Mammary epithelial cell (primary cell): Measurements from ENCODE around the genes MLIP, COL21A1 and PTP4A1.

DNA sequence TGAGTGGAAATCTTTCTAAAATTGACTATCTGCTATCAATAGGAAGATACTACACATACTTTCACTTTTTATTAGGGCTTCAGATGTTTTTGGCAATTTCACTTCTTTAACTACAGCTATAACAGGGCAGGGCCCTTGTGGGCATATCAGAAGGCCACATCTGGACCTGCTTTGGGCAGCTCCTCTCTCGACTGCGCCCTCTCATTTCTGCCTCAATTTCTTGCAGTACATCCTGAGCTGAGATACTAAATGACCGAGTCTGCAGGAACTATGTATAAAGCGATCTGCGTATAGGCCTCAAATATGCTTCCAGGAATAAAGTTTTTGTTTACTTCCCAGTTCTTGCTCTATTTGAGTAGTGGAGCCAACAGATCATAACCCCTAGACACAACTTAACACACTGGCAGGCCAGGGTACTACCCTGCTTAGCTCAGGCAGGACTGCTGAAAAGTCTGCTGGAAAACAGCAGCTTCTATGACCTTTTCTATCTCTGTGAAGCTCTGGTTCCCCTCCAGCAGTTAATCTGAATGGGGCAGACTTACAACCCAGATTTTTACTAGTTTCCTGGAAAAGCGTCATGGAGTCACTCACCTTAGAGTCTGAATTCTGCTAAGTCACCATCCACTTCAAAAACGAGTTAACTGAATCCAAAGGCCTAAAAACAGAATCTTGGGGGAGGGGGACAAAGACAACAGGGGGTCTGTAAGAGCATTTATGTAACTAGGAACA, 12.6 kb downstream of the GCLC start:
- CAGE, long polyA plus RNA, result no peak
- RRBS, result no CpG with 5 or more reads among the region's 7 CpGs

GRCh38 chr6:54067306-54067674, 44.0 kb upstream of the MLIP start:
- CAGE, long polyA plus RNA, result no peak
- RRBS, result no CpG with 5 or more reads among the region's 1 CpG

DNA sequence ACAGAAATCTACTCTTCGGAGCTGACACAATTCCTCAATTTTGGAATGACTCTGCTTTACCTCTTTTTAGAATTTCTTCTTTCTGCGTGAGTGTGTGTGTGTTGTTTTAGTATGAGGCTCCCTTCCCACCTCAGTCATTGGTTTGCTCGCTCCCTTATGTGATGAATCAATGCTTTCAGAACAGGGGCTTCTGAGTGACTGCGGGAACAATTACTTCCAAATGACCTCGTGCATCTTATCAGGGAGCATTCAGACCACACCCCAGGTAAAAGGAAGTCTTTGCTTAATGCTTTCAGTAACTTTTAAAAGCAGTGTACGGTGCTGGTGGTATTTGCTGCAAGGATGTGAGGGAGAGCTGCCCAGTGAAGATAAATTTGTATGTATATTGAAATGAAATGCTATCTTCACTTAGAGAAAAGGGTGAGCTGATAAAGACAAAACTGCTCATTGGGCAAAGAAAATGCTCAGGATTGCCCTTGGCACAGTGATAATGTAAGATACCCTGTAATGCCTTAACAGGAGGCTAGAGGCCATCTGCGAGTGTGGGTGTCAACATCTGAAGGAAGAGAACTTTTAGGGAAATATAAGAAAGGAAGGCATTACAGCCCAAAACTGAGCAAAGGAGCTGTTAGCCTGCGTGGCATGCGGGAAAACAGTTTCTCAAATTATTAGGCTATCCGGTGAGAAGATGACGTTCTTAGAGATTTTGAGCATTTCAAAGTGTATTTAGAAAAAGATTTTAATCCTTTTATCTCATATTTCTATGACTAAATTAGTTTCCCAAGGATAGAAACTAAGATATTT, at the start of gene MLIP:
Gene MLIP, plus strand, starts transcription at position 133 of the 804 bp plus-strand sequence.
- CAGE, long polyA plus RNA, result no peak
- RRBS, result no CpG with 5 or more reads among the region's 11 CpGs

DNA sequence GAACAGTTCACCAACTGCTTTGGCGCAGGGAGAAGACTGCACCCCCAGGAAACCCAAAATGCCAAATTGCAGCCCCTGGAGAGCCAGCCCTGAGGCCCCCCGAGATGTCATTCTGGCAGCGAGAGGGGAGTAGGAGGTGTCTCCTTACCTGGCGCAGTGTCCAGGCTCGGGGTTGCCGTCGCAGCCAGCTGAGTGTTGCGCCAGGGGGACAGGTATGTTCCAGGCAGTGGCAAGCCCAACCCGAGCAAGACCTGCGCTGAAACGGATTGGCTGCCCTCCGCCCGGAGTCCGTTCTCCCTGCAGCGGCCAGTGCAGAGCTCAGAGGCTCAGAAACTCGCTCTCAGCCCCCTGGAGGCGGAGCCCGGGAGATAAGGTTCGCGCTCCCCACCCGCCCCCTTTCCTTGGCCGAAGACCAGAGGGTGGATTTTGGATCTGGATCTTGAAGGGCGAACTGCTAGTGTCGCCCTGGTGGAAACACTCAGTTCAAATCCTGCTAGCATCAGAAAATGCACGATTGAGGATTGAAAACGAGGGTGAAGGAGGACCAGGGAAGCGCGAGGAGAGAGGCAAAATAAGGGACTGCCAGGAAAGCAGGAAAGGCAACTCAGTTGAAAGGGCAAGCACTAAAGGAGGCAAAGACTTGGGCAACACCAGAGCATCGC, at the start of gene COL21A1:
Gene COL21A1, minus strand, starts transcription at position 342 of the 662 bp plus-strand sequence.
- CAGE, long polyA plus RNA, result no peak
- RRBS, result 16% methylated on average over 6 of the region's 29 CpGs

- CAGE, long polyA plus RNA, result no peak
- RRBS, result no CpG with 5 or more reads among the region's 3 CpGs
These were observed 294.4 kb upstream of the COL21A1 start for GRCh38 chr6:56541707-56542280.

DNA sequence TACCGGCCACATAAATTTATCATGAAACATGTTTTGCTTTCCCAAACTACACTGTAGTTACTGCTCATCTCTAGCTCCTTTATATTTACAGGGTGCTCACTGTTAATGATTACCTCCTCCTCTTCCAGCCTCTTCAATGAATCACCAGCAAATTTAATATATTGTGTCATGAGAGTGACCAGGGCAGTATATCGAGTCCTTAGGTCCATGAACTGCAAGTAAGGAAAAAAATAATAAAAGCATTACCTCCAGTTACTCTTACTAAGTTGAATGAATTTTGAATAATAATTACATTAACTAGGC, 330.3 kb downstream of the DST start:
- CAGE, long polyA plus RNA, result no peak
- RRBS, result no CpG with 5 or more reads among the region's 2 CpGs

DNA sequence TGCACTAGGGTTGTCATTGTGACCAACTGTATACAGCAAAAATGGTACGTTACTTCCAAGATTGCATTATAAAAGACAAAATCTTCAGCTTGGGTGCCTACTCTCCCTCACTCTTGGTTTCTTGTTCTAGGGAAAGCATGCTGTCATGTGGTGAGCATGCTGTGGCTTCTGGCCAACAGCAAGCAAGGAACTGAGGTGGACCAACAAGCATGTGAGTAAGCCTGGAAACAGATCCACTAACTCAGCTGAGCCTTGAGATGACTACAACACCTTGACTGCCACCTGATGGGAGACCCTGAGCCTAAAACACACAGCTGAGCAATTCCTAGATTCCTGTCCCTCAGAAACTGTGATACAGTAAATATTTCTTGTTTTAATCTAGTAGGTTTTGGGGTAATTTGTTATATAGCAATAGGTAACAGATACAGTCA, 181.8 kb downstream of the DST start:
- CAGE, long polyA plus RNA, result no peak
- RRBS, result no CpG with 5 or more reads among the region's 1 CpG

DNA sequence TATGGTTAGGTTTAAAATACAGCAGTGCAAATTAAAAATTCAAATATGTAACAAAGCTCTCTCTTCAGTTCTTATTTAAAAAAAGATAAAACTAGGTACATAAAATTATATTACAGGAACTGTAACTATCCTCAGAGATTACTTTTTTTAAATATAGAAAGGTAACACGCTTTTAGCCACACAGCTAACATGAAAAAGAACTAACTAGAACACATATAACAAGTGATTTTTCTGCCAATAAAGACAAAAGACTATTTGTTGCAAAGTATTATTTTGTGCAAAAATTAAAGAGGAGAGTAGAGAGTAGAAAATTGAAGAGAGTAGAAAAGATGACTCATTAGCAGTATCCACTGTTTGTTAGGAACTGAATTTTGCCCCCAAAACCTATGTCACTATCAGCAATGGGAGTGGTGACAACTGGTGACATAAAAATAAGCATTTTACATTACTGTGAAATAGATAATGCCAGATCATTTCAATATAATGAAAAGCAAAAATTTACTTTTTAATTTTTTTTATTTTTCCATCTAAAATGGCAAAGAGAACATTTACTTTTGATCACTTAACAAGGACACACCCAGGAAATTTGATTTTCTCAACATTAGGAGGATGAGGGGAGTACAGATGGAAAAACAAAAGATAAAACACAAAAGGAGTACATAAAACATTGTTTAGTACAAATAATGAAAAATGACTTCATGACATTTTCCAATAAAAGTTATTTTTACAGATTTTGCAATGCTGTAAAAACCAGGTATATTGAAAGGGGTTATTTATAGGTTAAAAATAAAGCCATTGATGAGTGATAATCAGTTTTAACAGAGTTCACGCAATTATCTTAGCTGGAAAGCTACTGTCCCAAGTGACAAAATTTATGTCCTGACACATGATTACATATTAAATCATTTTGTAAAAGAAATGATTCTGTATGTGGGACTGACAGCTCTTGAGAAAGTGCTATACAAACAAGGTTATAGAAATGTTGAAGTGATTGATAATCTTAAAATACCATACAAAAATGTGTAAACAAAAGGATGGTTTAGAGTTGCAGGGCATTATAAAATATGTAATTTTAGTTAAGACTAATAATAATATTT, 16.5 kb downstream of the BAG2 start:
- CAGE, long polyA plus RNA, result no peak
- RRBS, result no CpG with 5 or more reads among the region's 2 CpGs

GRCh38 chr6:57210123-57210530, 12.0 kb downstream of the RAB23 start:
- CAGE, long polyA plus RNA, result no peak
- RRBS, result no CpG with 5 or more reads among the region's 4 CpGs

DNA sequence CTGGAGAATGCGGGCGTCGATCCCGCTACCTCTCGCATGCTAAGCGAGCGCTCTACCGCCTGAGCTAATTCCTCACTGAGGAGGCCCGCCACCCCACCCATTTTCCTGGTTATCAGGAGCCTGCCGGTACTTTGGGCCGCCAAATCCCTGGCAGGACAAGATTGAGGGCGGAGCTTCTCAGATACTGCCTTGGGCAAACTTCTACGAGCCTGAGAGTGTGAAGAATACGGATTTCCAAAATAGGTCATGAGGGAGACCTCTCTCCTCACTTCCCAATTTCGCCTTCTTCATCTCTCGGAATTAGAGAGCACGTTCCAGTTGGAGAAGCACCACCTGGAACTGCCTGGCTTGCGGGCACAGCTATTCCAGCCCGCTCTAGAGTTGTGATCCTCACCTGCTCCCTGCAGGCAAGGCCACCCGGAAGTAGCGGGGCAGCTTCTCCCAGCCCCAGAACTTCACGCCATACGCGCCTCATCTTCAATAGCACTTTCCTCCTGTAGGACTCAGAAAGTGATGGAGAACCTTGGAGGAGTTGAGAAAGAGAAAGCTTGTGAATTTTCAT, 496.1 kb downstream of the PRIM2 start:
- CAGE, long polyA plus RNA, result no peak
- RRBS, result no CpG with 5 or more reads among the region's 24 CpGs

DNA sequence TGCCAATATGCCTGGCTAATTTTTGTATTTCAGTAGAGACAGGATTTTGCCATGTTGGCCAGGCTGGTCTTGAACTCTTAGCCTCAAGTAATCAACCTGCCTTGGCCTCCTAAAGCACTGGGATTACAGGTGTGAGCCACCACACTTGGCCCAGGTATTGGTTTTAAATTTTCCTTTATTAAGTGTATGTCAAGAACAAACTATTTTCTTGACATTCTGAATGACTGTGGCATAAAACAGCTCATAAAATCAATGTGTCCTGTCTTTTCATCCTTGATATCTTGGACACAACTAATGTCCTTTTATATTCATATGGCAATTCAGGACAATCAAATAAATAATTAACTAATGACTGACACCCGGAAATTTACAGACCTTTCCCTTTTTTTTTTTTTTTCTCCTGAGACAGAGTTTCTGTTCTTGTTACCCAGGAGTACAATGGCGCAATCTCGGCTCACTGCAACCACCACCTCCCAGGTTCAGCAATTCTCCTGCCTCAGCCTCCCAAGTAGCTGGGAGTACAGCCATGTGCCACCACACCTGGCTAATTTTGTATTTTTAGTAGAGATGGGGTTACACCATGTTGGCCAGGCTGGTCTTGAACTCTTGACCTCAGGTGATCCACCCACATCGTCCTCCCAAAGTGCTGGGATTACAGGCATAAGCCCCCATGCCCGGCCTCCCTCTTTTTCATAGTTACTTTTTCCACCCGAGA, 107.0 kb upstream of the LGSN start:
- CAGE, long polyA plus RNA, result no peak
- RRBS, result no CpG with 5 or more reads among the region's 6 CpGs

DNA sequence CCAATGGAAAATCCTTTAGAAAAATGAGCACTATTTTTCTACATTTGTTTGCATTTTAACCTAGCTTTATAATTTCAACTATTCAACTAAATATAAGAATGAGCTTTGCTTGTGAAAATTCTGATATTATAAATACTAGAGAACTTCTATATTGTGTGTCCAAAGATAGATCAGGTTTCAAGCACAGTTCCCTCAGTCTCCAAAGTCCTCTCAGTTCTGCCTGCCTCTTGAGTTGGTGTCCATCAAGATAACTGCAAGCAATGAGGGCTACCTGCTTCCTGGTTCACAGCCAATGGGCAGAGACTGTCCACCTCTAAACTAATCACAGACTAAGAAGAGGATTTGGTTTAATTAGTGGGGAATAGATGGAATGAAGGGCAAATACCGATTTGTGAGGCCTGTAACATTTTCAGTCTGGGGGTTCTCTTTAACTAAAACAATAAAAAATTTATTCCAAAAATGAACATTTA, 41.3 kb upstream of the PTP4A1 start:
- CAGE, long polyA plus RNA, result no peak
- RRBS, result no CpG with 5 or more reads among the region's 1 CpG

GRCh38 chr6:63571269-63572407, 642 bp upstream of the PTP4A1 start:
- CAGE, long polyA plus RNA, result no peak
- RRBS, result under 1% methylated on average over 5 of the region's 53 CpGs

GRCh38 chr6:63572408-63572639, at the start of gene PTP4A1:
PTP4A1 (plus strand) TSS chr6:63572480.
- CAGE, long polyA plus RNA, result no peak
- RRBS, result under 1% methylated on average over 14 of the region's 30 CpGs

DNA sequence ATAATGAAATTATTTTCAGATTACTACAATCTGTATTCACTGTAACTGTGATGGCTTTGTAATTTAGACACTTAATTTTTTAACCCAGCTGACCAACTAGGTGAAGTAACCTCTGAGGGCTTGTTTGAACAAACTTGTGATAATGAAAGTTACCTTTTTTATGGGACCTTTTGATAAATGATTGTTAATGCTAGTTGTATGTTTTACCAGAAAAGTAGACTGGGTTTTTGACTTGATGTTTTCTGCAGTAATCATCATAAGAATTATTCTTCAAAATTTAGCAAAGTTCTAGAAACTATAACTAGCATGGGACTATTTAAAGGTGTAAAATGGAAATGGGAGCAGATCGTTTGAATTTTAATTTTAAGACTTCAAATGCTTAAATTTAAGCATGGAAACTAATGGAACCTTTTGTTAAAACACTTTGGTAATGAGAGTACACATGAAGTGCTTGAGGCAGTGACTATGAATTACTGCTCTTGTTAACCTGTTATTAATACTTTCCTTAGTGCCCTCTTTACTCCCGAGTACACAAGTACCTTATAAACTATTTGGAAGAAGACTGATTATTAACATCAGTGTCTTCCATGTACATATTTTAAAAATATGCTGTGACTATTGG, 2.7 kb downstream of the PTP4A1 start:
- CAGE, long polyA plus RNA, result no peak
- RRBS, result no CpG with 5 or more reads among the region's 2 CpGs

DNA sequence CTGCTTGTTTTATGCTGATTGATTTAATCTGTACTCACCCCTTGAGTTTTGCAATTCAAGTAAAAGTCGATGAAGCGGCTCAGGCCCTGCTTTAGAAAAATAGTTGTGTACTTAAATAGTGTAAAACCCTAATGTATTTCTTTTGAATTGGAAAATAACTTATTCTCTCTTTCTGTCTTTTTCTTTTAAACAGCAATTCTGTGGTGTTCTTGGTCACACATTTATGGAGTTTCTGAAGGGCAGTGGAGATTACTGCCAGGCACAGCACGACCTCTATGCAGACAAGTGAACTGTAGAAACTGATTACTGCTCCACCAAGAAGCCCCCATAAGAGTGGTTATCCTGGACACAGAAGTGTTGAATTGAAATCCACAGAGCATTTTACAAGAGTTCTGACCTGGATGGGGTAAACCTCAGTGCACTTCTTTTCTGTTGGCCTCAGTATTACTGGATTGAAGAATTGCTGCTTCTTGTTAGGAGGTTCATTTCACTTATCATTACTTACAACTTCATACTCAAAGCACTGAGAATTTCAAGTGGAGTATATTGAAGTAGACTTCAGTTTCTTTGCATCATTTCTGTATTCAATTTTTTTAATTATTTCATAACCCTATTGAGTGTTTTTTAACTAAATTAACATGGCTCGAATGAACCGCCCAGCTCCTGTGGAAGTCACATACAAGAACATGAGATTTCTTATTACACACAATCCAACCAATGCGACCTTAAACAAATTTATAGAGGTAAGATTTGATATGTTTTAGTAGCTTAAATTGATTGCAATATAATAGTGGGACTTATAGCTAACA, 4.2 kb downstream of the PTP4A1 start:
- CAGE, long polyA plus RNA, result no peak
- RRBS, result no CpG with 5 or more reads among the region's 6 CpGs

GRCh38 chr6:63581616-63582849, 9.8 kb downstream of the PTP4A1 start:
- CAGE, long polyA plus RNA, result no peak
- RRBS, result no CpG with 5 or more reads among the region's 4 CpGs

GRCh38 chr6:63636747-63637069, 1.1 kb downstream of the PHF3 start:
- CAGE, long polyA plus RNA, result no peak
- RRBS, result no CpG with 5 or more reads among the region's 14 CpGs

GRCh38 chr6:63806988-63807432, 171.4 kb downstream of the PHF3 start:
- CAGE, long polyA plus RNA, result no peak
- RRBS, result no CpG with 5 or more reads among the region's 2 CpGs

DNA sequence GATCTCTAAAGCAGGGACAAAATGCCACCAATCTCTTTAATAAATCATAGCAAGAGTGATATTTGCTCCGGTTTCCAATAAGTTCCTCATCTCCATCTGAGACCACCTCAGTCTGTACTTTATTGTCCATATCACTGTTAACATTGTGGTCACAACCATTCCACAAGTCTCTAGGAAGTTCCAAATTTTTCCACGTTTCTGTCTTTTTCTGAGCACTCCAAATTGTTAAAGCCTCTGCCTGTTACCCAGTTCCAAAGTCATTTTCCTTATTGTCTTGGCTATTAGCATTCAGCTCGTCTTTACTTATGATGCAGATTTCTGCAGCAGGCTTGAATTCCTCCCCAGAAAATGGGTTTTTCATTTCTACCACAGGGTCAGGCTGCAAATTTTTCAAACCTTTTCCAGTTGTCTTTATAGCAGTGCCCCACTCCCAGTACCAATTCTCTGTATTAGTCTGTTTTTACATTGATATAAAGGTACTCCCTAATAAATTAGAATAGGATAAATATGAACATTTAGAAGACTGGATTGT, 595.5 kb upstream of the ADGRB3 start:
- CAGE, long polyA plus RNA, result no peak
- RRBS, result no CpG with 5 or more reads among the region's 3 CpGs